ENCODE data around the gene ATL2.

- PRO-cap, 2 experiments = no peak in any of the 2 experiments
Observed at GRCh38 chr2:37674994-37675278, 3.5 kb upstream of the CDC42EP3 start.

GRCh38 chr2:37775736-37776163 is 104.3 kb upstream of the CDC42EP3 start:
- PRO-cap, 2 experiments = no peak in any of the 2 experiments

DNA sequence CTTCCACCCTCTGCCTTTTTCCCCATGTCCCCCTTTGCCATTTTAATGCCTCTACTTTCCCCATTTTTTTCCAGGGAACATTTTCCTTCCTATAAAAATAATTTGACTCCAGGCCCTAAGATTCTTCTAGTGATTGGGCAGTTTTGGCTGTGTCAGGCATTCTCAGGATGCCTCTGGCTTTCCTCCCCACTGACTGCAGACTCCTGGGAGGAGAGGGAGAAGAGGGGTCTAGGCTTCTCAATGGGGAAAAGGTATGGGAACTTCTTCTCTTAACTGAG is 126.5 kb upstream of the RMDN2 start:
- PRO-cap, 2 experiments = no peak in any of the 2 experiments

DNA sequence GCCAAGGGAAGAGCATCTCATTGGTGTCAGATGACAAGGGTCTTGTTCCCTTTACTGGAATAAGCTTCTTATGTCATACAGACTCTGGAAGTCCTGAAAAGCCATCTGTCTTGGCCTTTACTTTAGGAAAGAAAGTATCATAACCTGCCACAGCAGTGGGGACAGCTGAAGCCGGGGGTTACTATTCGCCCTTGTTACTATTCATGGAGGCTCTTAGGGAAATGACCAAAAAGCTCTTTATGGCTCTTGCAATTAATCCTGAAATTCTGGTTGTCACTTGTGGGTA is 96.8 kb upstream of the RMDN2 start:
- PRO-cap, 2 experiments = no peak in any of the 2 experiments

DNA sequence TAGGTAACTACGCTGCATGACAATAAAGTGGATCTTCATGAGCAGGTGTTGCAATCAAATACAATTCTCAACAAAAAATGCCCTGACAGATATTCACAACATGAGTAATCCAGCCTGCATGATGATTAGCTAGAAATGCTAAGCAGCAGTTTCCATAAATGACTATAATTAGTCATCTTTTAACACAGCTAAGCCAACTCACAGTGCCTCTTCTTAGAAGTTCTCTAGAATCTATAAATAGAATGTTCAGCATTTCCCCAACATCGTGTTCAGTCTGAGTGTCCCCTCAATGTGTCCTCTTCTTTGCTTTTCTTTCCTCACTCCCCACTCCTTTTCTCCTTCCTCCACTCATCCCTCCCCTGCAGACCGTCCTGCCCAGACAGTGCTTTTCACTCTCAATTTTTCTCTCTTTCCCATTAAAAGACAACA is 53.2 kb upstream of the RMDN2 start:
- PRO-cap, 2 experiments = no peak in any of the 2 experiments

DNA sequence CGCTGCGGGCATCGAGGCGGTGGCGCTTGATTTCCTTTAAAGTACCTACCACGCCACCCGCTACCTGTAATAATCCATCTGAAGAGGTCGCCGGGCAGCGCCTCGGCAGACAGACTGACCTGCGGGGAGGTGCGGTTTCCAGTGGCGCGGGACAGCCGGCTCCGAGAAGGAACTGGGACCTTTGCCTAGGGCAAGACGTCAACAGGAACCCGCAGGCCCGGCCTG is 378 bp downstream of the CYP1B1 start:
- PRO-cap, 2 experiments = no peak in any of the 2 experiments

DNA sequence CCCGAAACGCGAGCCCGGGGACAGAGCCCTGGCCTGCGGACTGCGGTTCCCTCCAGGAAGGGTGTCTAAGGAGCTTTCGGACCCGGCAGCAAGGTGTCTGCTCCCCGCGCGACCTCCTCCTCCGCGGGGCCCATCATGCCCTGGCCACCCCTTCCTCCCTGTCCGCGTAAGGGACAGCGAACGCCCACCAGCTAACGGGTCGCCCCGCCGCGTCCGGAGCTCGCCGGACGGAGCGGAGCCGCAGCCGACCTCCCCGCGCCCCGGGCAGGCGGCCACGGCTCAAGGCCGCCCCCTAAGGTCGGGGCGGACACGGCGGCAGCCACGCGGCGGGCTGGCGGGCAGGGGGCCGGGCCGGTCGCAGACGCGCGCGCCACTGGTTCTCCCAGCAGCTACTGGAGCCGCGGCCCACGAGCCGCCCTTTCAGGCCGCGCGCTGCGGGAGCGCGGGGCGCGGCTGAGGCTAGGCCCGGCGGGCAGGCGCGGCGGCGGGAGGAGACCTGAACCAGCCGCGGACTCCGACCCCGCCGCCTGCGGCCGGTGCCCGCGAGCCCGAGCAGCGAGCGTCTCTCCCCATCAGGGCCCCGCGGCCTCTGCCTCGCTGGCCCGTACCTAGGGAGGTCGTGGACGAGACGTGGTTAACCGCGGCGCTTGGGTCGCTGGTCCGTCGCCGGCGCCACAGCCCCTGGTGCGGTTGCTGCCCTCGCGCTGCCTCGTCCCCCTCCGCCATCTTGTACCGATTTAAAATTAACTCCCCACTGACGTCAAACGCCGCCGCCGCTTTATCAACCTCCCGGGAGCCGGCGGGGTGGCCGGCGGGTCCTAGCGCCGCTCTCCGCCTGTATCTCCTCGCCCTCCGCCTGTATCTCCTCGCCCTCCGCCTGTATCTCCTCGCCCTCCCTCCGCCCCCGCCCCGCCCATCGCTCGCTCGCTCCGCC is at the start of gene ATL2:
Gene ATL2 (minus strand): TSS at position 739 of the 934 bp plus-strand sequence.
- PRO-cap, 2 experiments = peak in 2 of 2 experiments; most common plus-strand start position 322 of the sequence (in 2); most common minus-strand start position 739 of the sequence (in 2)

DNA sequence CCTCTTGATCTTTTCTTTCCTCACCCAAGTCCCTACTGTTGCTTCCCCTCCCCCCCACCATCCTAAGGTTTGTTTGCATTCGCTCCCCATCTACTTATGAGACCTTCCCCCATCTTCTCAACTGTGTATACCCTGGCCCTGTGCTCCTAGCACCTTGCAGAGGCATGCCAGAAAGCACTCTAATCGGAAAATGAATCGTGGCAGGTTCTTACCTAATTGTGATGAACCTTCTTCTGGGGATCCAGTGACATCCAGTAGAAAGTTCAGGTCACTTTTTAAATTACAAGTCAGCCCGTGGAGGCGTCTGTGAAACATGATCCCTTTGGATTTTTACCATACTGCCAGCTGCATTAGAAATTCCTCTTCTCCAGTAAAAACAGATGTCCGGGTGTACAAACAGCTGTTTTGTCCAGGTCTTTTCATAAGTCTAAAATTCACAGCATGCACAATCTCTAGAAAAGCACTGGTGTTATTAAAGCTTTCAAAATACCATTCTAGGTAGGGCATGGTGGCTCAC is 795 bp upstream of the ATL2 start:
- PRO-cap, 2 experiments = no peak in any of the 2 experiments

DNA sequence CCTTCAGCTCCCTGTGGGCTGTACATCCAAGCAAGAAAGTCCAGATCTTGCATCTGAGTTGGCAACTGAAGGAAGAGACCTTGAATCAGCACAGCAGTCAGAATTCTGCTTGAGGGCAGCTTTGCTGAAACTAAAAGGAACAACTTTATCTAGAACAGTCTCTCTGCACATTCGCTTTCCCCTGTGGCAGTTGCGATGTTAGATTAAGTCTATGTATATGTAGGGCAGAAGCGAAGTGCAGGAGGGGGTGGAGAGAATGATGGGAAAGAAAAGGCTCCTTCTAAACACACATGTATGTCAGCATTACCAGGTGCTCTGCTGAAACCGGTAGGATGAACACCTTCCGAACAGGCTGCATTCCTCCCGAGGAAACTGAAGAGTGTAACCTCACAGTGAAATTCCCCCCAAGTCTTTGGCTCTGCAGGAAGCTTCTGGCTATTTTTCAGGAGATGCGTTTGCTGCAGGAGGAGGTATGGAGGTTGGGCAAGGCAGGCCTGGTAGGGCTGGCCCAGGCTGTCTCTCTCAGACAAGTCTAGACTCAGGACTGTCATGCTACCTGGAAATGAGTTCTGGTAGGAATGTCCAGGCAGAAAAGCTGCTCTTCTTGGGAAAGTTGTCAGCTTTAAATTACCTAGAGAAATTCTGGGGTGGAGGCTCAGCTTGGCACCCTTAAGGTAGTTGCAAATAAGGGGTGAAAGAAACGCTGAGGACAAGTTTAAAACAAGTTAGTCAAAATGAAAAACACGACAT is 70.0 kb upstream of the ATL2 start:
- PRO-cap, 2 experiments = no peak in any of the 2 experiments

DNA sequence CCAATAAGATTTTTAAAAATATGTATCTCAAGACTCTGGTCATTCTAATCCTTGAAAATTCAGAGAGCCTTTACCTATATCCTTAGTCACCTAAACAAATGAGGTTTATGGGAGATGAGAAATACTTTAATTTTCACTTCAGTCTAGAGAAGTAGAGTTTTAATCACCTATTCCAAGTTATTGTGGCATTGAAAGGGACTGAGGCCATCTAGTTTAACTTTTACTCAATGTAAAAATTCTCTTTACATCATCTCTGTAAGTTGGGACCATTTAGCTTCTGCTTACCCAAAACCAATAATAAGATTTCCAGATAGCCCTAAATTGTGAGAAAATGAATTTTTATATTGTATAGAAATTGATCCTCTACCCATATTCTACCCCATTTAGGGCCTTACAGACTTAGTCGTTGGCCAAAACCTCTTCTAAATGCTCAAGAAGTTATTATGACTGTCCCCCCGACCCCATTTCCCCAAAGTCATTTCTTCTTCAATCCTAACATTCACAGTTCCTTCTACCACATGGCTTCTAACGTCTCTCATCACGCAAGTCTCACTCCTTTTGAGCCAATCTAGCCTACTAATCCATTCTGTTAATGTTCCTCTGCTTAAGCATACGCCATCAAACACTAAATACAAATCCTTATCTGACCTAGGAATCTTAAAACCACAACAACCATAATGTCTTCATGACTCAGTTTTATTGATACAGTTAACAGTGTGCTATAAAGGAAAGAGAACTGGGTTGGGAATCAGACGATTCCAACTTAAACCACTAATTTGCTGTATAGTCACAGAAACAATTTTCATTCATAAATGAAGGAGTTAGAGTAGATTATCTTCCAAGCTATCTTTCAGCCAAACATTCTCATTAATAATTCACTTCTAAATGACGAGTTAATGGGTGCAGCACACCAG is 24.0 kb downstream of the HNRNPLL start:
- PRO-cap, 2 experiments = no peak in any of the 2 experiments

- PRO-cap, 2 experiments = no peak in any of the 2 experiments
Observed at GRCh38 chr2:38996700-38997595, 107.3 kb downstream of the ARHGEF33 start.

DNA sequence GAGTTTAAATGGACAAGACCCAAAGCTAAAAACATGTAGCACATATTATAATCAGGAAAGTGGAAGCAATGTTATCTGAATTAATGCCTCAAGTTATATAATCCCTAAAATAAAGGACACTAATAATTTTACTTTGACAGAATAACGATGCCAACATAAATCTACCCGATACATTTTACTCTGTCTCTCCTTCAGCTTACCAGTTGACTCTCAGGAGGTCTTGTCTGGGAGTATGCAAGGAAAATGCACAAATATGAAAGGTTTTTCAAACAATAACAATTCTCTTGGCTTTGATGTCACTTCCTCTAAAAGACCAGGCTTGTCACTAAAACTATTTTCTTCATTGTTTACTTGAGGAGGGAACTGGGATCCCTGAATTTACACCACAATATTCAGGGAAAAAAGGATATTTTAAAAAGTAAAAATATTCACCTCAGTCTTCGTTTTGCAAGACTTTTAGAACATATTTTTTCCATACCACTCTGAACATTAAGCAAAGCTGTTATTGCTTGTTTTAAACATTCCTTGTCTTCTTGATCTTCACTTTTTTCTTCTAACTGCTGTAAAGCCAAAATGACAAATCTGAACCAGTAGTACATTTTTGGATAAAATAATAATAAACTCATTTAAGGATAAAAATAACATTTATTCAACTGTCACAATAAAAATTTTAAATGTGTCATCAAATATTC is 97.1 kb downstream of the SOS1 start:
- PRO-cap, 2 experiments = no peak in any of the 2 experiments

- PRO-cap, 2 experiments = no peak in any of the 2 experiments
Observed at GRCh38 chr2:39070472-39070995, 50.3 kb downstream of the SOS1 start.

GRCh38 chr2:39246183-39247085 is 125.6 kb upstream of the SOS1 start:
- PRO-cap, 2 experiments = no peak in any of the 2 experiments

- PRO-cap, 2 experiments = no peak in any of the 2 experiments
Observed at GRCh38 chr2:39306181-39307276, 130.6 kb downstream of the MAP4K3 start.

DNA sequence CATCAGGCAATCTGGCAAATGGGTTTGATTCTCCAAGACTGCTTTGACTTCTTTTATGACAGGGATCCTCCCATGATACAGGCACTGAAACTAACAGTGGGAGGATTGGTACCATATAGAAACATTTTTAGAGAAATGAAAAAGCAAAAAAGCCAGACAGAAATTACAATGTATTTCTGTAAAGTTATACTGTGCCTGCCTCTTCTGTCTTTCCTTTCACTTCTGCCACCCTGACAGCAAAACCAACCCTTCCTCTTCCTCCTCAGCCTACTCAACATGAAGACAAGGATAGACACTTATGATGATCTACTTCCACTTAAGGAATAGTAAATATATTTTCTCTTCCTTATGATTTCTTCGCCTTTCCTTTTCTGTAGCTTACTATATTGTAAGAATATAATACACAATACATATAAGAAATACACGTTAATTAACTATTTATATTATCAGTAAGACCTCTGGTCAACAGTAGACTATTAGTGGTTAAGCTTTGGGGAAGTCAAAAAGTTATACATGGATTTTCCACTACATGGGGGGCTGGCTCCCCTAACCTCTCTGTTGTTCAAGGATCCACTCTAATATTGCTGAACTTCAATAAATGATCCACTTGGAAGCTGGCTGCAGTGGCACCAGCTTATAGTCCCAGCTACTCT is 28.1 kb downstream of the MAP4K3 start:
- PRO-cap, 2 experiments = no peak in any of the 2 experiments

GRCh38 chr2:39482434-39482851 is 45.4 kb upstream of the MAP4K3 start:
- PRO-cap, 2 experiments = no peak in any of the 2 experiments

DNA sequence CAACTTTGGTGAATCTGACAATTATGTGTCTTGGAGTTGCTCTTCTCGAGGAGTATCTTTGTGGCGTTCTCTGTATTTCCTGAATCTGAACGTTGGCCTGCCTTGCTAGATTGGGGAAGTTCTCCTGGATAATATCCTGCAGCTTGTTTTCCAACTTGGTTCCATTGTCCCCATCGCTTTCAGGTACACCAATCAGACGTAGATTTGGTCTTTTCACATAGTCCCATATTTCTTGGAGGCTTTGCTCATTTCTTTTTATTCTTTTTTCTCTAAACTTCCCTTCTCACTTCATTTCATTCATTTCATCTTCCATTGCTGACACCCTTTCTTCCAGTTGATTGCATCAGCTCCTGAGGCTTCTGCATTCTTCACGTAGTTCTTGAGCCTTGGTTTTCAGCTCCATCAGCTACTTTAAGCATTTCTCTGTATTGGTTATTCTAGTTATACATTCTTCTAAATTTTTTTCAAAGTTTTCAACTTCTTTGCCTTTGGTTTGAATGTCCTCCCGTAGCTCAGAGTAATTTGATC is 214.8 kb downstream of the SLC8A1 start:
- PRO-cap, 2 experiments = no peak in any of the 2 experiments

- PRO-cap, 2 experiments = no peak in any of the 2 experiments
Observed at GRCh38 chr2:40280947-40281784, 170.7 kb downstream of the SLC8A1 start.

- PRO-cap, 2 experiments = no peak in any of the 2 experiments
Observed at GRCh38 chr2:40364534-40364956, 87.3 kb downstream of the SLC8A1 start.